SUDHL5 (cell line): ENCODE data around the genes TSBP1, HLA-DQA2, HLA-DOA and WDR46.

GRCh38 chr6:32167297-32167639 is 2.9 kb downstream of the EGFL8 start:
- PRO-cap = no peak

DNA sequence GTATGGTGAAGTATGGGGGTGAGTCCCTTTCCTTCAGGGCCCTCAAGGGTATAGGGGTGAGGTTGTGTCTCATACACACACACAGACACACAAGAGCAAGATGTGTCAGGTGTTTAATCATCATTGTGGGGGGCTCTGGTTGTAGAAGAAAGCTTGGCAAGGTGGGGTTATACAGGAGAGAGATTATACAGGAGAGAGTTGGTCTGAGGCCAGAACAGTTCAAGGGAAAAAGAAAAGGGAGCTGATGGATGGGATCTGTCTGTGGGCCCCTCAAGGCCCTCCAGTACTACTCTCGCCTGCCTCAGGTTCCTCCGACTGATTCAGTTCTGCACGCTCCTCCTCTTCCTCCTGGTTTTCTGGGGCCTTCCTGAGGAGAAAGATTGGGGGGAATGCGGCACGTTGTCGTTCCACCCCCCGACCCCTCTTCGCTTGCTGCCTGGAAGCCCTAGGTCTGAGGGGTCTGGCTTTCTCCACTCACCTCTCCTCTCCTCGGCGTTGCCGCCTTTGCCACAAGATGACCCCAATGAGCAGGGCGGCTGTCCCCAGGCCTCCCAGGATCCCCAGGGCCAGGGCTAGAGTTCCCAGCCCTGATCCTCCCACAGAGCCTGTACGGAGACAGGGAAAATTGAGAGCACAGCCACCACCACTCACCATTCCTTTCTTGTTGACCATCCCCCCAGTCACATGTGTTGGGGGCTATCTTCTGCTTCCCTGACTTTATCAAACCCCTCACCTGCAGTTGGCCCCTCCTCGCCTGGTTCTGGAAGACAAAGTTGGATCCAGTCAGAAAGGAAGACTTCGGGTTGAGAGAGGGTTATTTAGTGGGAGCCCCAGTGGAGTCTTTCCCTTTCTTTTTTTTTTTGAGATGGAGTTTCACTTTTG is 2.9 kb downstream of the RNF5 start:
- PRO-cap = no peak

GRCh38 chr6:32244850-32245514 is 21.1 kb upstream of the NOTCH4 start:
- PRO-cap = bidirectional peak, plus-strand start at chr6:32245198, minus-strand start at chr6:32245059

- PRO-cap = no peak
These were observed at the start of gene TSBP1 for GRCh38 chr6:32371743-32372142. TSBP1 (minus strand) TSS chr6:32371903.

DNA sequence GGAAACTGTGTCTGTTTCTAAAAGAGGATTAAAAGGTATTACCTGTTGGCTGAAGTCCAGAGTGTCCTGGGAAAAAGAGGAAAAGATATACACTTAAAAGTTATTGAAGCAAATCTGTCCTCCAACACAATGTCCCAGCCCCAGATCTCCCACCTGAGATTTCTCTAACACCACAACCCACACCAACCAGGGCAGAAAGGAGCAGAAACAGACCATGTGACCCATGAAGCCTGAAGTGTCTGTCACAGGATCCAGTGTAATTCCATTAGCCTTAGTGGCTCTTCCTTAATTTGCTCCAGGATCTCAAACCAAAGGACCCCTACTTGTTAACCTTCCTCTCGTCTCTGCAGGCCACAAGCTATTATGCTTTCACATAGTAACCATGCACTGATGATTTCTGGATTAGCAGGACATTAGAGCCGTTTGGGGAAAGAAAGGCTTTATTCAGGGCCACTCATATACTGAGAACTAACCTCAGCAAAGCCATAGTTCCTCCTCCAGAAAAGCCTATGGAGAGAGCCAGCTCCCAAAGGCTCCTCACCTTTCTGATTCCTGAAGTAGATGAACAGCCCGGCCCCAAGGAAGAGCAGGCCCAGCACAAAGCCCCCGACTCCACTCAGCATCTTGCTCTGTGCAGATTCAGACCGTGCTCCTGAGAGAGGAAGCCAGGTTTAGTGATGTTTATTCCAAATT is 9.3 kb downstream of the HLA-DRB1 start:
- PRO-cap = no peak

GRCh38 chr6:32664060-32665513 is 1.9 kb downstream of the HLA-DQB1 start:
- PRO-cap = unidirectional peak, minus-strand start at chr6:32664380; bidirectional peak, plus-strand start at chr6:32664973, minus-strand start at chr6:32664864

DNA sequence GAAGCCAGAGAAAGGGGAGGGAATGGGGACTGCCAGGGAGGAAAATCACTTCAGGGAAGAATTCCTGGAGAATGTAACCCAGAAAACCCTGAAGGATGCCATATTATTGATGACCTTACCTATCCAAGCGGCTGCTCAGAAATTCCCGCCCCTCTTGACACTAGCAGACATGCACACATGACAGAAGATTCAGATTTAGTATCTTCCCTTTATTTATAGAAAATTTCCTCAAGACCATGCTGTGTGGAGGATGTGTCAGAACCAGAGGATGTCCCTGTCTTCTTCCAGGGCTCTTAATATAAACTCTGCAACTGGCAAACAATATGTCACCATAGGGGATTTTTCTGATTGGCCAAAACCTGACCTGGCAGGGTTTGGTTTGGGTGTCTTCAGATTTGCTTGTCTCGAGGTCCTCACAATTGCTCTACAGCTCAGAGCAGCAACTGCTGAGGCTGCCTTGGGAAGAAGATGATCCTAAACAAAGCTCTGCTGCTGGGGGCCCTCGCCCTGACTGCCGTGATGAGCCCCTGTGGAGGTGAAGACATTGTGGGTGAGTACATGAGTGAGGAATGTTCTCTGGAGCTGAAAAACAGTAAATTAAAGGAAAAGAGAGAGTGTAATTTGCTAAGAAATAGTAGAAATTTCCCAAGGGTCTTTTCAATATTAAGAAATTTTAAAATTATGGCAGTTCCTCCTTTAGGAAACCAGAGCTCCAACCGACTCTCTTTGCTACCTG is at the start of gene HLA-DQA2:
TSS of gene HLA-DQA2 (plus strand) at position 416 of the 736 bp plus-strand sequence.
- PRO-cap = no peak

DNA sequence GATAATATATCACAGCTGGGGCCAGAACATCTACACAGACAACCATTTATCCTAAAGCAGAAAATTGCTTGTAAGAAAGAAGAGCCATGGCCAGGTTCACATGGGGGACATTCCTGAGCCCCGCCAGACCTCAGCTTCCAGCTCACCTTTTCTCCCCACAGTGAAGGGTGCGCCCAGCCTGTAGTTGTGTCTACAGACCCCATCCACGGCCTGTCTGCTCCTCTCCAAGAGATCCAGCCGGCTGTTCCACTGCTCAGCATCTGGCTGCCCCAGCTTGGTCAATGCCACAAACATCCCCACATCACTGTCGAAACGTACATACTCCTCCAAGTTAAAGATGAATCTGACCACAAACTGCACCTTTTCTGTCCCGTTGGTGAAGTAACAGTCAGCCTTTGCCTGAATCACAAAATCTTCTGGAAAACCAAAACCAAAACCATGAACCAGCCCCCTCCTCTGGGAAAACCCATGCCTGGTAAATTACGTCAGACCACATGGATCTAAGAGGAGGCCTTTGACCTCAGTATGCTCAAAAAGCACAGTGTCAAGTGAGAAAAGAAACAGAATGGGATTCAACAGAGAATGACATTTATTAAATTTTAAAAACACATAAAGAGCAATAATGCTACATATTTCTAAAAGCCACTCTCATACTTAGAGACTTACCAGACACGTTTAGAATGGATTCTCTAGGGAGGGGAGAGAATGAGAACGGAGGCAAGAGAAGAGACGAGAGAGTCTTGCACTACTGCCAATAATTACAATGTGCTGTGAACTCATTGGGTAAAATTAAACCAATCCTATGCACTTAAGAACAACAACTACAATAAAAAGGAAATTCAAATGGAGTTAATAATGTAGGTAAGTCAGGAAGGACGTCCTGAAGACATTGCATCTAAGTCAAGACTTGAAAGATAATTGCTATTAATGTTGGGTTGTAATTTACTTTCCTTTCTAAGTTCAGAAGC is 1.6 kb downstream of the HLA-DOB start:
- PRO-cap = no peak

- PRO-cap = no peak
These were observed 6.1 kb downstream of the BRD2 start for GRCh38 chr6:32974445-32974886.

GRCh38 chr6:33009065-33009918 is at the start of gene HLA-DOA:
HLA-DOA (minus strand) TSS chr6:33009591.
- PRO-cap = bidirectional peak, plus-strand start at chr6:33009565, minus-strand start at chr6:33009303

- PRO-cap = no peak
These were observed 623 bp downstream of the HLA-DPB1 start for GRCh38 chr6:33076321-33076905.

DNA sequence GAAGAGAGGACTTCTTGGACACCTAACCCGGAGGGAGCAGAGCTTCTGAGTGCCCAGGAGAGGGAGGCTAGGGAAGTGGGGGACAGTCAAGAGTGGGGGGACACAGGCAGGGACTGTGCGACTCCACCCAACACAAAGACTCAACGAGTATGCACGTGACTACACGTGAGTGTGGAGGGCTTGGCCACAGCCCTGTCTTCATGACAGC is 30.3 kb downstream of the COL11A2 start:
- PRO-cap = no peak

- PRO-cap = no peak
These were observed 868 bp downstream of the HSD17B8 start for GRCh38 chr6:33205159-33205886.

GRCh38 chr6:33212173-33212770 is 4.0 kb downstream of the RING1 start:
- PRO-cap = no peak

GRCh38 chr6:33213841-33214620 is 5.7 kb downstream of the RING1 start:
- PRO-cap = no peak

GRCh38 chr6:33248335-33248863 is 23.3 kb downstream of the VPS52 start:
- PRO-cap = no peak

GRCh38 chr6:33250288-33251051 is 21.2 kb downstream of the VPS52 start:
- PRO-cap = no peak

- PRO-cap = unidirectional peak, minus-strand start at chr6:33289015; bidirectional peak, plus-strand start at chr6:33289383, minus-strand start at chr6:33289205; unidirectional peak, plus-strand start at chr6:33289761
These were observed at the start of gene WDR46 for GRCh38 chr6:33288802-33289885. WDR46 (minus strand) TSS chr6:33289239.

GRCh38 chr6:33319345-33319747 is 1.8 kb upstream of the ZBTB22 start:
- PRO-cap = no peak

- PRO-cap = no peak
These were observed 15.5 kb upstream of the SMIM40 start for GRCh38 chr6:33344383-33345123.